ENCODE measurements around a stretch of chr17.

- PRO-cap, result no peak
Observed at GRCh38 chr17:28612989-28614036, 672 bp downstream of the RSKR start.

- PRO-cap, result no peak
Observed at GRCh38 chr17:28623586-28624047, 9.6 kb upstream of the RSKR start.

- PRO-cap, result no peak
Observed at GRCh38 chr17:28624048-28624674, 10.2 kb upstream of the RSKR start.

GRCh38 chr17:28673761-28674142 is 11.7 kb downstream of the SUPT6H start:
- PRO-cap, result no peak

GRCh38 chr17:28675320-28675809 is 13.4 kb downstream of the SUPT6H start:
- PRO-cap, result no peak

GRCh38 chr17:28676177-28676560 is 14.2 kb downstream of the SUPT6H start:
- PRO-cap, result no peak

DNA sequence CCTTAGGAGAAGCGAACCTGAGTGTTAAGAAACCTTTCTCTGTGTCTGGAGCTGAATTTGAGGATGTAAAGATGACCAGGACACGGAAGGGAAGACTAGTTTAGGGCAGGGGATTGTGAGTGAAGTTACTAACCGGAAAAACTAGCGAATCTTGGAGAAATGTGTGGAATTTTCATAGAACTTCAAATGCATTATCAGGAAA is 964 bp upstream of the RAB34 start:
- PRO-cap, result no peak

GRCh38 chr17:28724004-28724484 is 2.0 kb downstream of the TLCD1 start:
- PRO-cap, result no peak

DNA sequence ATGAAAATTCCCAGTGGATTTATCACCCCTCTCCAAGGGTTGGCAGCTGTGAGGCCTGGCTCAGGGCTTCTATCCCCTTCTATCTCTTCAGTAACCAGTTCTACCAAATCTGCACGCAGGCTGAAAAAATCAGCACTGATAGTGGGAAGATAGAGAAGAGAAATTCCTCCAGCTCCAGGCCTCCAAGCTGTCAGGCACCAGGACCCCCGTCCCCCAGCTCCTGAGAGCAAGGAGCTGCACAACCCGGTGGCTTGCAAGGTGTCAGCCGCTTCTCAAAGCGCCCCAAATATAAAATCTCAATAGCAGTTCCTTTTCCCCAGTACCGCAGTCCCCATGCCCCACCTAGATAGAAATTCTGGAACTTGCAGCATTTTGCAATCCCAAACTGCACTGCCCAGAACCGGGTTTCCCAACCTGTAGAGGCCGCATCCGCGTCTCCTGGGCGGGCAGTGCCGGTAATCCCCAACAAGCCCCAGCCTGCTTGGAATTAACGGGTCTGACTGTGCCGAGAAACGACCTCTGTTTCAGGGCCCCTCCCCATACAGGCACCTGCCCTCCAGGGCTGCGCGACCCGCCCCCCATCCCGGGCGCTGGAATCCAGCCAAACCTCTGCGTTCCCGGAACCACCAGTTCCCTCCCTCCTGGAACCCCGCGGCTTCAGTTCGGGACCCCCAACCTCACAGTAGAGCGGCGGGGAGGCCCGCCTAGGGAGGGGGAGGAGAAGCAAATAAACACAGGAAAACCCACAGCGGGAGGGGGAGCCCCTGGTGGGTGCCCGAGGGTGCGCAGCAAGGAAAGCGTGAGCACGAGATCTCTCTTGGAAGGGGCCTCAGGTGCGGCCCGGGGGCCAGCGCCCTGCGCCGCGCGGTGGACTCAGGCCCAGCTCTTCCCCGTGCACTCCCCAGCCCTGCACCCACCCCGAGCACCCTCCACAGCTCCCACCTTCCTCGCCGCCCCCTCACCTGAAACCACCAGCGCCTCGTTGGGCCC is 674 bp downstream of the FLOT2 start:
- PRO-cap, result bidirectional peak, plus-strand start at position 449 of the sequence, minus-strand start at position 346 of the sequence

DNA sequence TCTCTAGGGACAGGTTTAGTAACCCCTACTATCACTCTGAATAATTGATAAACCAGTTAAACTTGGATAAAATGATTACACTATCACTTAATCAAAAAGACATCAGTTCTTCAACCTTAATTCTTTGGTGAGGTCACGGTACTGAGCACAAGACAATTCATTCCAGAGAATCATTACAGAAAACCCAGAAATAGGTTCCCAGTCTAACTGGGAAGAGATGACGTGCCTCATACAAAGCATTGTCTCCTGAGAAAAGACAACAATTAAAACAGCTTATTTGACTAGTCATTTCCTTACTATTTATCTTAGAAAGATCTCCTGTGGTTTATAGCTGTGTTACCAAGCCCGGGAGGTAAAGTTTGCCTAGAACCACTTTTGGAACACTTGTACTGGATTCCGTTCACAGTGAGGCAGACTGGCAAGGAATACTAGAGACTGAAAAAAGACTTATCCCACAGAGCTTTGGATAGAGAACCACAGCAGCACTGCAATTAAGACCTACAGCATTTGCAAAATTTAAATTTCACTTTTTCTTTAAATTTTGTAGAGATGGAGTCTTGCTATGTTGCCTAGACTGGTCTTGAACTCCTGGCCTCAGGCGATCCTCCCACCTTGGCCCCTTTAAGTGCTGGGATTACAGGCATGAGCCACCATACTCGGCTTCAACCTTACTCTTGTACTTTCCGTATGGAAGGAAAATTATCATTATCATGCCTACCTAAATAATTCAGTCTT is 5.0 kb downstream of the PHF12 start:
- PRO-cap, result no peak

DNA sequence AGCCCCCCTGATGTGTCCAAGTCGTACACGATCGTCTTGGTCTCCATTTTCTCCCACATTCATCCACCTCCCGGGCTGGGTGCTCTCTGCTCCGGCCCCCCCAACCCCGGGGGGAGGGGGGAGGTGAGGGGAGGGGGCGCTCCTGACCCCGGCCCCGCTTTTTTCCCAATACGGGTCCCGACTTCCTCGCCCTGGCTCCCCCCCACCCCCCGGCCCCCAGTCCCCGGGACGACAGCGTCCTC is 495 bp downstream of the PHF12 start:
- PRO-cap, result no peak

GRCh38 chr17:29116310-29117024 is 63.7 kb downstream of the MYO18A start:
- PRO-cap, result no peak

- PRO-cap, result bidirectional peak, plus-strand start at chr17:29178577, minus-strand start at chr17:29178271
Observed at GRCh38 chr17:29178497-29179129, 1.6 kb downstream of the MYO18A start.

GRCh38 chr17:29204447-29204805 is 24.2 kb upstream of the MYO18A start:
- PRO-cap, result no peak

DNA sequence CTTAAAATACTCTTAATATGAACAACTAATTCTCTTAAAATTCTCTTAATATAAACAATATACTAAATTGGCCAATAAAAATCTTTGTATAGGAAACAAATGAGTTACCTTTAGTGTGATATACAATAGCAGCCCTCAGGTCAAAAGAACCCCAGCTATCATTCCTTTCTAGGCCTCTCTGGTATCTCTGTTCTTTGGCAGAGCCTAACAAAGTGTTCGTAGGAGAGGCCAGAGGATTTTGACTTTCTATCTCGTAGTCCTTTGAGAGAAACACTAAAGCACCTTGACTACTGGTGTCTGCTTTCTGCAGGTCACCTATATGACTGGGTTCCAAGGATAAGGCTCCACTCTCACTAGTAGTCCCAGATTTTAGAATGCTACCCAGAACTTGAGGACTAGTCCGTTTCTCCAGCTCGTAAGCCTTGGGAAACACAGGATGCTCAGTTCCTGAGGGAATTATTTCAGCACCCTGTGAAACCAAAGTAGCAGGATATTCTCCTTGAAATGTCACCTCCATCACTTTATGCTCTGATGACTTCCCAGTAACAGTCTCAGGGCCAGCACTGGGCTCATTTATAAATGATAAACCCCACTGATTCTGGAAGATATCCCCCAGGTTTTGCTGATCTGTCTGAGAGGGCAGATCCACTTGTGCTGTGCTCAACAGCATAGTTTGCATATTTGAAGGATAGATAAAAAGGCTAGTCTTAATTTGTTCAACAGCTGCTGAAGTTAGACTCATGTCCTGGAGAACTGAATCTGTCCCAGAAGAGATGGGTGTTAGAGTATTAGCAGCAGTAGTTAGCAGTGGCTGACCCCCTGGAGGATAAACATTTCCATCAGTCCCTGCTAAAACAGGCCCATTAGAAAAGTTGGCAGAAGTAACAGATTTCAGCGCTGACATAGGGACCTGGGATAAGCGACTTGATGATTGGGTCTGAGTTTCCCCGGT is 7.8 kb downstream of the NUFIP2 start:
- PRO-cap, result no peak

- PRO-cap, result no peak
Observed at GRCh38 chr17:29332563-29332762, 38.5 kb upstream of the NUFIP2 start.

- PRO-cap, result unidirectional peak, minus-strand start at chr17:29390773
Observed at GRCh38 chr17:29390449-29391441, 582 bp downstream of the TAOK1 start.

DNA sequence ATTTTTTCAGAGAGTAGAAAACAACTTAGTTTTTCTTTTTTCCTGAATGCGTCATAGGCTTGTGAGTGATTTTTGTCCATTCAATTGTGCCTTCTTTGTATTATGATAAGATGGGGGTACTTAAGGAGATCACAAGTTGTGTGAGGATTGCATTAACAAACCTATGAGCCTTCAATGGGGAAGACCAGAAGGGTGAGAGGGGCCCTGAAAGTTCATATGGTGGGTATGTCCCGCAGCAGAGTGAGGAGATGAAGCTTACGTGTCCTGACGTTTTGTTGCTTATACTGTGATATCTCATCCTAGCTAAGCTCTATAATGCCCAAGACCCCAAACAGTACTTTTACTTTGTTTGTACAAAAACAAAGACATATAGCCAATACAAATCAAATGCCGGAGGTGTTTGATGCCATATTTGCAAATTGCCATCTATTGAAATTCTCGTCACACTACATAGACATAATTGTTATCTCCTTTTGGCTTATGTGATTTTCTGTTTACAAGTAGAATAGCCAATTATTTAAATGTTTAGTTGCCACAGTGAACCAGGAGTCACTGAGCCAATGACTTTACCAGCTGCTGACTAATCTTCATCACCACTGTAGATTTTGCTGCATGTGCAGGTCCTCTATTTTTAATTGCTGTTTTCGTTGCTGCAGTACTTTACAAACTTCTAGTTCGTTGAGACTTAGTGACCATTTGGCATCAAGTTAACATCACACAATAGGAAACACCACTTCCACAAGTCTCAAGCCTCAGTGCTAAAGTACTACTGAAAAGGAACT is 23.0 kb downstream of the ABHD15 start:
- PRO-cap, result no peak

GRCh38 chr17:29621051-29622244 is 1.3 kb downstream of the CORO6 start:
- PRO-cap, result no peak

DNA sequence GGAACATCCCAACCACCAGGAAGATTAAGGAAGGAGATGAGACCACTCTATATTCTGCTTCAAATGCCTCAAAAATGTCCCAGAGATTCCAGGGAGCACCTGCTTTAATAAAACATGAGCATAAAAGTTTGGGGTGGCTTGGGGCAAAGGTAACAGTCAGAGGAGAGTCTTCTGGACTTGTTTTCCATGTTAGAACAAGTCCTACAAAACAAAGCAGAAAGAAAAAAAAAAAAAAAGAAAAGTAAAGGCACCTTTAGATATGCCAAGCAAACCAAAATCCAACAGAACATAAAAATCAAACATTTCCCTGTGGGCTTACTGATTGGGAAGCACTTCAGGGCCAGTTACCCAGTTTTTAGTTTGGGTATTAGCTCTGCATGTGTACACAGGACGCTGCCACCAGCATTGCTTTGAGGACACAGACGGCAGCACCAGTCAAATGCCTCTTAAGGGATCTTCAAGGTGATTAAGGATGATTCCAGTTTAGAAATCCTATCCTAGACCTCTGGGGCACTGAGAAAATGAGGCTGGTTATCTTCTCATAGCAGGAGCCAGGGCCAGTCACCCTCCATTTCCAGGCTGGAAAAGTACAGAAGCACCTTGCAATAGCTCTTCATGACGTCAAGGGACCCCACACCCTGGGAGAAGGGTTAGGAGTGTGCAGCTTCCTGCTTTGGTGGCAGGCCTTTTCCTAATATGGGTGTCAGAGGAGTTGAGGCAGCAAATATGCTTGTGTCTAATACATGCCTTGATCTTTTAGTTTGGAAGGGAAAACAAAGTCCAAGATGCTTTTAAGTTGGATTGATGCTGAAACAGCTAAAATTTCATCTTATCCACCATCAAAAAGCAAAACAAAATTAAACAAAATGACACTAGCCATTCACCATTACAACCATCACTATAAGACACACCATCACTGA is 3.6 kb upstream of the CORO6 start:
- PRO-cap, result no peak

Measured in left lobe of liver (tissue), 1 donor.